ENCODE results near the genes ABCG2, PPM1K, MMRN1 and CCSER1.

GRCh38 chr4:88158289-88159459 is at the start of gene ABCG2:
ABCG2 (minus strand) TSS chr4:88158639.
- RRBS, 2 experiments, result under 1 to 5% methylated on average over 24 to 34 of the region's 90 CpGs

- RRBS, 2 experiments, result 13% methylated on average over 4 of the region's 19 CpGs; no CpG with 5 or more reads in 1 of the 2 experiments
Observed at GRCh38 chr4:88283360-88283769, 996 bp downstream of the PPM1K start.

GRCh38 chr4:88283770-88284842 is at the start of gene PPM1K:
PPM1K (minus strand) TSS chr4:88284561.
- RRBS, 2 experiments, result under 1 to 4% methylated on average over 23 to 24 of the region's 96 CpGs

DNA sequence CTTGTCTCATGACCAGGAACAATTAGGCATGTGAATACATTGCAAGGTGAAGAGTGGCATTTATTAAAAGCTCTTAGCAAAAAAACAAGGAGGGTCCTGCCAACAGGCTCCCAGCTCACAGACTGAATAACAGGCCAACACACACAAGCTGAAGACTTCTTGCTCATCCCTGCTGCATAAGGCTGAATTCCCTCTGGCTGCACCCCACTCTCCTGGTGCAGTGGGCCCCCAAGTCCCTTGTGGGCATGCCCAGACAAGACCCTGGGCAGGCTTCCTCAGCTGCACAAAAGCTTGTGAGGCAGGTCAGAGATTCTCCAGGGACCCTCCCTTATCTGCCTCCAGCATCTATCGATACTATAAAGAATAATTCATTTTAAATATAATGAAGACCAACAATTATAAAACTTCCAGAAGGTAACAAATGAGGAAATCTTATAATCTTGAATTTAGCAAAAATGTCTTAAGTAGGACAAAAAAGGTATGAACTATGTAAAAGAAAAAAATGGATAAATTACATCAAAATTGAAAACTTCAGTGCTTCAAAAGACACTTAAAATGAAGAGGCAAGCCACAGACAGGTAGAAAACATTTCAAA is 1.6 kb upstream of the HERC5 start:
- RRBS, 2 experiments, result no CpG with 5 or more reads among the region's 1 CpG

DNA sequence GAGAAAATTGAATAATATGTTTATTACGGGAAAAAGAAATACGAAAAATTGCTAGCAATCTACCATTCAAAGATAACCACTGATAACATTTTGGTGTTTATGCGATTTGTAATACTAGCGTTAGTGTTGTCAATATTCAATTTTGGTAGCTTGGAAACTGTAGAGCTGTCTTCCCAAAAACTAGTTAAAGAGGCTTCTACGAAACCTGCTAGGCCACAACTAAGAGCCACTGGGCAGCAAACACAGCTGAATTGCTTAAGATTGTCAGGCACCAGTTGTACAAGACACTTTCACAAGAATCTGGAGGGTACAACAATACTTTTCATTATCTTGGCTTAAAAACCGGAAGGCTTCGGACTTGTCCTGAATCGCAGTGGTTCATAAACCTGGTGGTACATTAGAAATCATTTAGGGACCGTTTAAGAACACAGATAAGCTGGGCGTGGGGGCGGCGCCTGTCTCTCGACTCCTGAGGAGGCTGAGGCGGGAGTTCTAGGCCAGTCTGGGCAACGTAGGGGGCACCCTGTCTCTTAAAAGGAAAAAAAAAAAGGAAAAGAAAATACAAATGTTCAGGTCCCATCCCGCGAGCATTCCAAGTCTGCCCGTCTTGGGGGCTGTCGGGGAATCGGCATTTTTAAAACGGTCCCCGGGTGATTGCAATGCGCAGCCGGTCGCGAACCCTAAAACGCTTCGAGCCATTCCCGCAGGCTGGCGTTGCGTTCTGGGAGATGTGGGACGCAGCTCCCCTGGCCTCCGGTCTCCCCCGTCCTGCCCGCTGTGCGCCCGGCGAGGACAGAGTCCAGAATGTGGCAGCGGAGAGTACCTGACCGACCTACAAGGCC is 784 bp downstream of the PIGY start:
- RRBS, 2 experiments, result under 1 to 2% methylated on average over 11 of the region's 40 CpGs

DNA sequence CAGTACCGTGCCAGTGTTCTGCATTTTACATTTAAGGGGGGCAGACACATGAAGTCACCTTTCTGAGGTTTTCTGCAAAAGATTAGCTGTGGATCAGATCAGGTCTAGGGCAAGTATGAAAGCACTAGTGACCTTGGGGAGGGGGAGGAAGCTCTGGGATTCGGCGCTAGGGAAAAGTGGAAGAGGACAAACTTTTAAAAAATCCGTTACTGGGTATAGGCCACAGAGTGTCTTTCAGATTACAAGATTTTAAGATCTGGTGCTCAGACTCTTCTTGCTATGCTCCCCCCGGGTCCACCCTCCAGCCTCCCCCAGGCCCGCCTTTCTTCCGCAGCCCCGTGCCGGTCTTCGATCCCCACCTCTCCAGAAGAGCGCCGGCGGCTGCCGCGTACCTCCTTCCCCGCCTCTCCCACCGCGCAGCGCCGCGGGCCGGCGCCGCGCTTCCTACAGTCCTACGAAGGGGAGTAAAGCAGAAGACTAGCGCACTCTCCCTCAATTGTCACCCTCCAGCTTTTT is 662 bp upstream of the HERC3 start:
- RRBS, 2 experiments, result 2 to 7% methylated on average over 16 of the region's 27 CpGs

DNA sequence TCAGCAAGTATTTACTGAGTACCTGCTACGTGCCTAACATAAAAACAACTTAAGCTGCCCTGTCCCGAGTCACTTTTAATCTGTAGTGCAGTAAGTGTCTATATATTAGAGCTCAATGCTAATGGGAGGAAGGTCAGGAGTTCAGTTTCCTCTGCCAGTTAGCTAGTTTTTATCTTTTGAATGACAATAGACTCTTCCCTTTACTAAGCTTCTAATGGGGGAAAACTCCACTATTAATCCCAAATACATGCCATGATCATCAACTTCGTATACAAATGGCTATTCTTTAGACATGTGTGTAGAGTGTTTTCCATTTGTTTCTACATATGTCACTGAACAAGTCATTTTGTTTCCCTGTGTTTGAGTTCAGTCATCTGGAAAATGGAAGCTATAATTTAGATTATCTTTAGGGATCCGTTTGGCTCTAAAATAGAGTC is 118.8 kb upstream of the NAP1L5 start:
- RRBS, 2 experiments, result no CpG with 5 or more reads among the region's 4 CpGs

- RRBS, 2 experiments, result no CpG with 5 or more reads among the region's 2 CpGs
Observed at GRCh38 chr4:89117150-89117438, 5.8 kb downstream of the TIGD2 start.

GRCh38 chr4:89306351-89307216 is 1.0 kb downstream of the GPRIN3 start:
- RRBS, 2 experiments, result no CpG with 5 or more reads among the region's 12 CpGs

- RRBS, 2 experiments, result no CpG with 5 or more reads among the region's 5 CpGs
Observed at GRCh38 chr4:89316764-89317568, 9.4 kb upstream of the GPRIN3 start.

- RRBS, 2 experiments, result no CpG with 5 or more reads among the region's 9 CpGs
Observed at GRCh38 chr4:89438143-89438532, 130.5 kb upstream of the GPRIN3 start.

DNA sequence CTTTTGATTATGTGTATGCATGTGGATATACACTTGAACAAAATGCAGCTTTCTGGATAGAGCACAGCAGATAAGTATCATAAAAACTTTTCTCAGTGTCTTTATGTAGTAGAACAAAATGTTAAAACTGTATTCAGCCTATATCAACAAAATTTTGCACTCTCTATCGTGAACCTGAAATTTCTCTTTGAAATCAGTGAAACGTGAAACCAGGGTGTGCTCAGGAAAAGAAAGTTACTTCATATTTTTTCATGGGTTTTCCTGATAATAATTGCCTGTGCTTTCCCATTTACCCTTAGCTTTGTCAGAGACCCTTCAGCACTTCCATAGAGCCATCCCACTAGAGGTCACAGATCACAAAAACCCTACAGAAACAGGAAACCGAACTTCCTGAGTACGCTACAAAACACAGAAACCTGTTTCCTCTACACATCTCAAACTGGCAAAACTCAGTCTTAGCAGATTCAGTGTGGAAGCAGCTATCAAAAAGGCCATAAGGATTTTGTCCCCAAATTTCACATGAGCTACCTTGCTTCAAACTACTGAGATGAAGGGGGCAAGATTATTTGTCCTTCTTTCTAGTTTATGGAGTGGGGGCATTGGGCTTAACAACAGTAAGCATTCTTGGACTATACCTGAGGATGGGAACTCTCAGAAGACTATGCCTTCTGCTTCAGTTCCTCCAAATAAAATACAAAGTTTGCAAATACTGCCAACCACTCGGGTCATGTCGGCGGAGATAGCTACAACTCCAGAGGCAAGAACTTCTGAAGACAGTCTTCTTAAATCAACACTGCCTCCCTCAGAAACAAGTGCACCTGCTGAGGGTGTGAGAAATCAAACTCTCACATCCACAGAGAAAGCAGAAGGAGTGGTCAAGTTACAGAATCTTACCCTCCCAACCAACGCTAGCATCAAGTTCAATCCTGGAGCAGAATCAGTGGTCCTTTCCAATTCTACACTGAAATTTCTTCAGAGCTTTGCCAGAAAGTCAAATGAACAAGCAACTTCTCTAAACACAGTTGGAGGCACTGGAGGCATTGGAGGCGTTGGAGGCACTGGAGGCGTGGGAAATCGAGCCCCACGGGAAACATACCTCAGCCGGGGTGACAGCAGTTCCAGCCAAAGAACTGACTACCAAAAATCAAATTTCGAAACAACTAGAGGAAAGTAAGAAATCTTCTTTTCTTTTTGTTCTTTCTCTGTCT is at the start of gene MMRN1:
Gene MMRN1 (plus strand): TSS at position 430 of the 1,208 bp plus-strand sequence.
- RRBS, 2 experiments, result no CpG with 5 or more reads among the region's 14 CpGs

DNA sequence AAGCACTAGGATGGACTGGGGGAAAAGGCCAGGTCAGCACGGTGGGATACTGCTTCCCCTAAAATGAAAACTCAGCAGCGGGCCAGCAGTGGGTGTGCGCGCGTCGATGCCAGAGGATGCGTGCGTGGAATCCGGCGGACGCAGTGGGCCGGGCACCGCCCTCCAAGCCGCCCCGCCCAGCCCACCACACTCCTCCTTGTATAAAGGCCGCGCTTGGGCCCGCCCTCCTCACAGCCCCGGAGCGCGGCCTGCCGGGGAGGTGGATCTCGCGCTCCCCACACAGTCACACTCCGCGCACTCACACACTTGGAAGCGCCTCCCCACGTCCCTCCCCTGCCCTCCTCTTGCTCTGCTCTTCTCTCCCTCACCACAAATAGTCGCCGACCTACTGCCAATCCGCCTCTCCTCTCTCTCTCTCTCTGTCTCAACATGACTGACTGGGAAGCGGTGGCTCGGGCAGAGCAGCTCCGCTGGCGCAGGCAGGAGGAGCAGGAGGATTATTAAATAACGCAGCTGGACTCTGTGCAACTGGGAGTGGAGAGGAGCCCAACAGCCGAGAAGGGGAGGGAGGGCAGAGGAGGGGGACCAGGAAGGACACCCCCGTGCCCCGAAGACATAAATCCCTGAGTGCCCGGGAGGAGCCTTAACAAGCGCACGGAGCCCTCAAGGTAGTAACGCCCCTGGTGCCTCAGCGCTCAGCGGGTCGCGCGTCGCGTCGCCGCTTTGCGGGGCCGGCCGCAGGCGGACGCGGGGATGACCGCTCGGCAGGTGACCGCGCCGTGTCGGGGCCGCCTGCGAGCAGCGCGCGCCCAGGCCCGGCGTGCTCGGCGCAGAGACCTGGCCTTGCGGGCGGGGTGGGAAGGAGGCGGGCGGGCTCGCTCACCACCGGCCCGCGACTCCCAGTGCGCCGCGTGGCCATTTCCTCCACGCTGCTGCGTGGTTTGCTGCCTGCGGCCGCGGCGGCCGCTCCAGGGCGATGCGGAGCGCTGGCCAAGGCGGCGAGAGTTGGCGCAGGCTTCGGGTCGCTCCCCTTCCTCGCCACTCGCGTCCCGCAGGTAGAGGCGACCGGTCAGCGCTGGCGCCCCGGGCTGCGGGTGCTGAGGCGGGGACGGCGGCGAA is at the start of gene CCSER1:
Gene CCSER1 (plus strand): TSS at position 231 of the 1,119 bp plus-strand sequence.
- RRBS, 2 experiments, result 1 to 3% methylated on average over 49 of the region's 113 CpGs

- RRBS, 2 experiments, result no CpG with 5 or more reads among the region's 23 CpGs
Observed at GRCh38 chr4:93831854-93832648, 3.5 kb downstream of the ATOH1 start.

DNA sequence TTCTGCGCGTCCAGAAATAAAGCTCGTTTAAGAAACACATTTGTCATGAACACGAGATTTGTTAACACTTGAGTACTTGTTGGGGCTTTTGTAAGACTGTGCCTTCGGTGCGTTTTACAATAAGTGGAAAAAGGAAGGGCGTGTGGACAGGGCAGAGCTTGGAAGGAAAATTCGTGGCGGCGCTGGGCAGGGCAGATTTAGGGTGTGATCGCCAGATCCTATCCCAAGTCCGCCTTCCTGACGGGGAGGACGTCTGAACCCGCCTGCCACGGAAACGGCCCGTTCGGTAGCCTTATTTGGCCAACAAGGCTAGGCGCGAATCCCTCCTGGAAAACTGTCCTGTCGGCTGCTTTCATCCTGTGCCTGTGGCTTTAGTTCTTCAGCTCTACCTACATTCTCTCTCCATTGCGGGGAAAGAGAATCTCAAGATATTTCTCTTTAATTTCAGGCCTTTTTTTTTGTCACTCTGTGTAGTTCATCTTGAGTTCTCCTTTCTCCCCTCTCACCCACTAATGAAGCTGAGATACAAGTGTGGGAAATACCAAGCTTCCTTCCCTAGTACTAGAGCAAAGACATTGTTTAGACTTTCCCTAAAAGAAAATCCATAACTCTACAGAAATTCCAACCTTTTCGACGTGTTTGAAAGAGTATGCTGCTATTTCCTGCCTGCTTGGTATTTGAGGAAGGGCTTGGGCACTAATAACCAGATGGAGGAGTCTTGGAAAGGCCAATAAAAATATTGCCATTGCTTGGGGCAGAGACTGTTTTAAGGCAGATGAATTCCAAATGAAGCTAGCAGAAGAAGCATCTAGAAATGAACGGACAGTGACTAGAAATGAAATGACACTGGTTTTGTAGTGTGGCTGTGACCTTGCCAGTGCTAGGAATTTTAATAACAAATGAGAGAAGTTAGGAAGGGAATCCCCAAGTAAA is 1.1 kb downstream of the PDLIM5 start:
- RRBS, 2 experiments, result no CpG with 5 or more reads among the region's 26 CpGs

DNA sequence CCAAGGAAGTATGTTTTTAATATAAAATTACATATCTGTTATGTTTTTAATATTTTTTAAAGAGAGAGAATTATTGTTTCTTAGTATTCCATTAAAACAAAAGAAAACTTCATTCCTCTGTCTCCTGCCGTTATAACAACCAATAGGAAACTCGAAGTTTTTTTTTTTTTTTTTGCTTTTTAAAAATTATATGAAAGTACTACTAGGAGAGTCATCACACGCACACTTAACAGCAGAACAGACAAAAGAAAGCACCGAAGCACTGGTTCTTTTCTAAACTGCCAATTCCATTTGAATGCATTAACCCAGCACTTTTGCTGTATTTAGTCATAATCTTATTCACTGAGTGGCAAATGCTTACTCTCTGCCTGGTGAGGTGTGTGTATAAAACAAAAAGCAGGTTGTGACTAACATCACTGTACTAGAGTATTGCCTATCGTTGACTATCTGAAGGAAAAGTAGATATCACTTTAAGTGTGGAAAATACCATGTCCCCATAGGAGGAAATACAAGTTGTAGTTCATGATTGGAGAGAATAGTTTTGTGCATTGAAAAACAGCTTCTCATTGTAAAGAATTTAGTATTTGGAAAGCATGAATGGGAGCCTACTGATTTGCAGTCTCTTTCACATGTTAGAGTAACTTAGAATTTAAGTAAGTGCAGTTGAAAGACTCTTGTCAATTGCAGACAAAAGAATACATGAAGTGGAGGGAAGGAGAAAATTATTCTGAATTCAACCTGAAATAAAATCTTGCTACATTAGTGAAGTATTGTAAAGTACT is 2.6 kb downstream of the PDLIM5 start:
- RRBS, 2 experiments, result no CpG with 5 or more reads among the region's 5 CpGs

- RRBS, 2 experiments, result no CpG with 5 or more reads among the region's 3 CpGs
Observed at GRCh38 chr4:94487301-94487793, 35.6 kb downstream of the PDLIM5 start.